Measurements from ENCODE around the genes DLG4 and ACADVL.

GRCh38 chr17:6858103-6858501, 26.6 kb upstream of the TEKT1 start:
- CAGE, long polyA plus RNA: no peak
- RRBS: no CpG with 5 or more reads among the region's 3 CpGs

- CAGE, long polyA plus RNA: no peak
- RRBS: 43% methylated on average over 2 of the region's 12 CpGs
Observed at GRCh38 chr17:7029332-7030088, 6.3 kb upstream of the SLC16A13 start.

DNA sequence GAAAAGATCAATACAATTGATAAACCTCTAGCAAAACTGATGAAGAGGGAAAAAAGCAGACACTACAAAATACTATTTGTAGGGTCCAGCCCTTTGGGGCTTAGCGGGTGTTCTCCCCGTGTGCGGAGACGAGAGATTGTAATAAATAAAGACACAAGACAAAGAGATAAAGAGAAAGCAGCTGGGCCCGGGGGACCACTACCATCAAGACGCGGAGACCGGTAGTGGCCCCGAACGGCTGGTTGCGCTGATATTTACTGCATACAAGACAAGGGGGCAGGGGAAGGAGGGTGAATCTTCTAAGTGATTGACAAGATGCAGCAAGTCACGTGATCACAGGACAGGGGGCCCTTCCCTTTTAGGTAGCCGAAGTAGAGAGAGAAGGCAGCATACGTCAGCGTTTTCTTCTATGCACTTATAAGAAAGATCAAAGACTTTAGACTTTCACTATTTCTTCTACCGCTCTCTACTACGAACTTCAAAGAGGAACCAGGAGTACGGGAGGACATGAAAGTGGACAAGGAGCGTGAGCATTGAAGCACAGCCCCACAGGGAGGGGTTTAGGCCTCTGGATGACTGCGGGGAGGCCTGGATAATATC, 11.3 kb upstream of the CLEC10A start:
- CAGE, long polyA plus RNA: no peak
- RRBS: no CpG with 5 or more reads among the region's 20 CpGs

DNA sequence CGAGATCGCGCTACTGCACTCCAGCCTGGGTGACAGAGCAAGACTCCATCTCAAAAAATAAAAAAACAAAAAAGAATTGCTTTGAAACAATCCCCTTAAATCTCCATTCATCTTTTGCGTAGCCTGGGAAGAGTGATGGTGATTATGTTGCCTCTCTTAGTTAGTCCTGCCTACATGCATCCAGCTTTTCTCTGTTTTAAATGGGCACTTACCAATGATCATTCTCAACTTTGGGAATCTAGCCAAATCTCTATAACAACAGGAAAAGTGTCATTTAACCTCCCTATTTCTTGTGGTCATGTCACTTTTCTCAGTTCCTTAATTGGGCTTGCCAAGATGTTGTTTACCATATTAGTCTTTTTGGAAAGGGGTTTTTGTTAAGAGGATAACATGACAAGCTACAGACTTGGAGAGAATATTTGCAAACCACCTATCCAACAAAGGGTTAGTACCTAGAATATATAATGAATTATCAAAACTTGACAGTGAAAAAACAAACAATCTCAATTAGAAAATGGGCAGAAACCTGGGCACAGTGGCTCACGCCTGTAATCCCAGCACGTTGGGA, 15.6 kb upstream of the CLEC10A start:
- CAGE, long polyA plus RNA: no peak
- RRBS: no CpG with 5 or more reads among the region's 6 CpGs

GRCh38 chr17:7177131-7177906, 1.9 kb downstream of the ASGR1 start:
- CAGE, long polyA plus RNA: no peak
- RRBS: no CpG with 5 or more reads among the region's 30 CpGs

DNA sequence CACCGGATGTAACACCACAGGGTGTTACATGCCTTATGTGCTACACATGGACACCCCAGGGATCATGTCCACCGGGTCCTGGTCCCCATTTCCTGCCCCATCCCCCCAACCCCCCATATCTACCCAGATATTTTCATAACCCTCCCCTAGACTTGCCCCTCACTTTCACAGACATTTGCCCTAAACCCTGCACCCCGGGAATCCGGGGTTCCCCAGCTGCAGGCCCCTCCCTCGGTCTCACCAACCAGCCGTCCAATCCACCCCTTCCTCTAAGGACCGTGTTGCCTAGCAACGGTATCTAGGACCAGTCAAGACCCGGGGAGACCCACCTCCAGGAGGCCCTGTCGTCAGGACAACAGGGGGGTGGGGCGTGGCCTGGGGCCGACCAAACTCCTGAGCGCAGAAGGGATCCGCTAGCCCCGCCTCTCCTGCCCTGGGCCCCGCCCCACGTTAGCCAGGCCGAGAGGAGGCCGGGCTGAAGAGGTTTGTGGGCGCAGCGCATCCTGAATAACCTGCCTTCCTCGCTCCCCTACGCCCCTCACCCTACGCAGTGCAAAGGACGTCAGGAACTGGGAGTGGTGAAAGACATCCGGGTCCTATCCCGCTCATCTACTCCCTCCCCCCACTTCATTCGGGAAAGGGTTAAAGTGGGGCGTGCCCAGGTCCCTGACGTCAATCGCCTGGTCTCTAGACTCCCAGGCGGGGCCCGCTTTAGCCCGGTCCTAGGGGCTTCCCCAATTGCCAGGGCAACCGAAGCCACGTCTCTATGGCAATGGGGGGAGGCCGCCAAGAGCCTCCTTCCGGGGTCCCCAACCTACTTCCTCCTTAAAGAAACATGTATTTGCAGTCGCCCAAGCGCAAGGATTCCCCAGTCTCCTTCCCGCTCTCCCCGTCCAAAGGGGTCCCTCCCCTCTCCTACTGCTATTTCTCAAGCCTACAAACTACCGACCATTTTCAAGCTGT, 12.5 kb downstream of the DLG4 start:
- CAGE, long polyA plus RNA: no peak
- RRBS: 18% methylated on average over 19 of the region's 43 CpGs

DNA sequence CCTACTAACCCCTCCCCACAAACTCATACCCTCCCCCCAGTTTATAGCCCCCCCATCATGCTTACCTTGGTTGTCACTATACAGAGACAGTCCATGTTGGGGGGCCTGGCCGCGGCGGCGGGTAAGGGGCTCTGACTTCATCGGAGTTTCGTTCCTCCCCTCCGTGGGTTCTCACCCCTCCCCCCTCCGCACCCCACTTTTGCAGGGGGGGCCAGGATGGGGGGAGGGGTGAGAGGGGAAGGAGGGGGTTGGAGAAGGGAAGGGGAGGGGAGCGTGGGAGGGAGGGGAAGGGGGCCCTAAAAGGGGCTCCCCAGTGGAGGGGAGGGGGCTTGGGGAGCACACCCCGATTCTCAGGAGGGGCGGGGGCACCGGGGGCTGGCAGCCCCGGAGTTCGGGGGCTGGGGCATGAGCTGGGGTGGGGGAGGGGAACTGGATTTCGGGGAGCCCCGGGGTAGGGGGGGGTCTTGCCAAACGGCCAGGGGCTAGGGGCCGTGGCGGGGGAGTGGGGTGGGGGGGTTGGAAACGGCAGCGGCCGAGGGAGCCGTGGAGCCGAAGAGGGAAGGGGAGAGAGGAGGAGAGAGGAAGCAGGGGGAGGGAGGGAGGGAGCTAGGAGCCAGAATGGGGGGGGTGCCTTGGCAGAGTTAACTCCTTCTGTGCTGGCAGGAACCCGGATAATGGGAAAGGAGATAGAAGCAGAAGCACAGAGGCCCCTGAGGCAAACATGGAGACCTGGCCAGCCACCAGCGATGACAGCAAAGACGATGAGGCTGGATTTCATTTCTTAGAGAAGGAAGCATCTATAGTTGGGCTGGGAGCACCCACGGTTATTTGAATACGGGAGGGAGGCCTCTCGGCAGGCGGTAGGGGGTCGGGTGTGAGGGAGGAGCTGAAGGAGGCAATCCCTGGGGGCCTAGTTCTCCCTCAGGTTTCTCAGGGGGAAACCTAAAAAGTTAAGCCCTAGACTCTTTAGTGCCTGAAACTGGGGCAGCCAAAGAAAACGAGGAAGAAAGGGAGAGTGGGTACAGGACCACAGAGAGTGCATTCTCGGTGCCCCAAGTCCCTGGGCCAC, at the start of gene DLG4:
TSS of gene DLG4 (minus strand) at position 575 of the 1,069 bp plus-strand sequence.
- CAGE, long polyA plus RNA: no peak
- RRBS: 4% methylated on average over 4 of the region's 34 CpGs

DNA sequence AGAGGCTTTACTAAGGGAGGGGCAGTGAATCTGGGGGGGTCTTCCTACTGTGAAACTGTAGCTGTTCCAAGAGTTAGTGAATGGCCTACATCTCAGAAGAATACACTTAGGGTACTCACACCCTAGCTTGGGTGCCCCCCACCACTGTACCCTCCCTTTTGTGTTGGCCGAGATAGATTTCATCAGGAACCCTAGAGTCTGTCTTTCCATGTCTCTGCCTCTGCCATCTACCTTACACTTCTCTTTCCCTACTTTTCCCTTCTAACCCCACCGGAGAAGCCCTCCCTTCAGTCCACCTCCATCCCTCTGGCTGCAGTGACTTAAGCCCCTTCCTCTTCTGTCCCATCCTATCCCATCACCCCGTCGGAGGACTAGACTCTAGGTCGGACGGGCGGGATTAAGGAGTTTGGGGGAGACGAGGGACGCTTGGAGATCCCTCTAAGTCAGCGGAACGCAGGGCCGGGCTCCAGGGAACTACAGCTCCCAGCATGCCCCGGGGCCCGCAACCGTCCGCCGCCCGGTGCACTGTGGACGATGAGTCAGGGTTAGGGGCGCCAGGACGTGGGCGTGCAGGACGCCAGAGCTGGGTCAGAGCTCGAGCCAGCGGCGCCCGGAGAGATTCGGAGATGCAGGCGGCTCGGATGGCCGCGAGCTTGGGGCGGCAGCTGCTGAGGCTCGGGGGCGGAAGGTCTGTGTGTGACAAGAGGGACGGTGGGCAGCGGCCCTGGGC, at the start of gene ACADVL:
TSS of gene ACADVL (plus strand) at position 580 of the 730 bp plus-strand sequence.
- CAGE, long polyA plus RNA: start-site peak on the plus strand centred at position 577 of the sequence, 43 bp wide, 679 and 722 reads in 2 replicates
- RRBS: 2% methylated on average over 12 of the region's 37 CpGs

DNA sequence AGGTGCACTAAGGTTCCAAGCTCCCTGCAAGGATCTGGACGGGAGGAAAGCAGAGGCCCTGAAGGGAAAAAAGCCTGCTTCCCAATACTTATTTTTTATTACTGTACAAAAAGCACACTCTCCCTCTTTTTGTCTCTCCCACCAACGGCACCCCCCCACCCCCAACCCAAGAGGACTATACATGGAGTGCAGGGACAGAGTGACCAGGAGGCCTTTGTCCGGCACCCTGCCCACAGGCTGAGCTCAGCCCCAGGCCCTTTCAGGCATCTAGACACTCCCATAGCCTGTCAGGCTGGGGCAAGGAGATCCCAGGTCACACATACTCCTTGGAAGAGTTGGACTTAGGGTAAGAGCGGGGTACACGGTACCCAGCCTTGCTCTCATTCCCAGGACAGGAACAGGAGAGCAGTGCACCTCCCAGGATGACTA, 2.2 kb downstream of the CLDN7 start:
- CAGE, long polyA plus RNA: no peak
- RRBS: no CpG with 5 or more reads among the region's 5 CpGs

- CAGE, long polyA plus RNA: no peak
- RRBS: no CpG with 5 or more reads among the region's 17 CpGs
Observed at GRCh38 chr17:7332500-7333139, 3.5 kb upstream of the NEURL4 start.

DNA sequence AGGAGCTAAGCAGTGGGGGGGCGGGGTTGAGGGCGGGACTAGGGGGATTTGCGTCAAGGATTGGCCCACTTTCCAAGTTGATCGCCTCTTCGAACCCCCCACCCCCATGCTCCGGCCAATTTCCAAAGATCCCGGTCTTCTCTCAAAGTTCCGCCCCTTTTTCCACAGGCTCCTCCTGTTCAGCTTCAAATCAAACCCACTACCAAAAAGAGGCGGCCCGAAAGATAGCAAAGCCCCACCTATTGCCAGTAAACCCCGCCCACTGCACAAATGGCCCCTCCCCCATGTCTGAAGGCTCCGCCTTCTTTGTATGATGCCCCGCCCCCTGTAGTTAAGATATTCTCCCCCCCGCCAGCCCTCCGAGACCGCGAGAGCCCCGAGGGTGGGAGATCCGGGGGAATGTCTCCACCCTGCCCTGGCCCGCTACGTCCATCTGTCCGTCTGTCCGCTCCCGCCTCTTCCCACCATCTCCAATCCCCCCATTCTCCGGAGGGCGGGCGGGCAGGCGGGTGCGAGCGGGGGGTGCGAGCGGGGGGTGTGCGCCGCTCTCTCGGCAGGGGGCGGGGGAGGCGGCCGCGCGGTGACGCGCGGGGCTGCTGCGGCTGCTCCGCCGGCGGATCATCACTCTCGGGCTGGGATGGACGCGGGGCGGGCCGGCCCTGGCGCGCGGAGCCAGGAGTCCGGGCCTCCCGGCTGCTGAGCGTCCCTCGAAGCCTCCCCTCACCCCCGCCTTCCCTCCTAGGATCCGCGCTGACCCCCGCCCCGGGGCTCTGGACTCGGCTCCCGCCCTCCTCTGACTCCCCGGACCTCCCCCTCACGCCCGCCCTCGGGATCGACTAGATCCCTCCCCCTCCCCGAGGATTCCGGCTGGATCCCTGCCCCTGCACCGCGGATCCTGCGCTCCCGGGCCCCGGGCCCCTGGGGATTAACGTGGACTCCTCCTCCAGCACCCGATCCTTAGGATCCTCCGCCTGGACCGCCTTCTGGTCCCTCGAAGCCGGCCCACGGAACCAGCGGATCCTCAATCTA, 709 bp upstream of the TMEM256 start:
- CAGE, long polyA plus RNA: no peak
- RRBS: 2% methylated on average over 42 of the region's 86 CpGs

GRCh38 chr17:7435581-7436339, 525 bp downstream of the TMEM102 start:
- CAGE, long polyA plus RNA: no peak
- RRBS: 11% methylated on average over 24 of the region's 43 CpGs

GRCh38 chr17:7436868-7437444, 1.7 kb downstream of the TMEM102 start:
- CAGE, long polyA plus RNA: no peak
- RRBS: 8% methylated on average over 9 of the region's 71 CpGs

GRCh38 chr17:7437445-7437643, 2.0 kb upstream of the FGF11 start:
- CAGE, long polyA plus RNA: no peak
- RRBS: no CpG with 5 or more reads among the region's 11 CpGs

- CAGE, long polyA plus RNA: no peak
- RRBS: 91% methylated on average over 9 of the region's 18 CpGs
Observed at GRCh38 chr17:7462179-7462639, 17.2 kb downstream of the ZBTB4 start.

DNA sequence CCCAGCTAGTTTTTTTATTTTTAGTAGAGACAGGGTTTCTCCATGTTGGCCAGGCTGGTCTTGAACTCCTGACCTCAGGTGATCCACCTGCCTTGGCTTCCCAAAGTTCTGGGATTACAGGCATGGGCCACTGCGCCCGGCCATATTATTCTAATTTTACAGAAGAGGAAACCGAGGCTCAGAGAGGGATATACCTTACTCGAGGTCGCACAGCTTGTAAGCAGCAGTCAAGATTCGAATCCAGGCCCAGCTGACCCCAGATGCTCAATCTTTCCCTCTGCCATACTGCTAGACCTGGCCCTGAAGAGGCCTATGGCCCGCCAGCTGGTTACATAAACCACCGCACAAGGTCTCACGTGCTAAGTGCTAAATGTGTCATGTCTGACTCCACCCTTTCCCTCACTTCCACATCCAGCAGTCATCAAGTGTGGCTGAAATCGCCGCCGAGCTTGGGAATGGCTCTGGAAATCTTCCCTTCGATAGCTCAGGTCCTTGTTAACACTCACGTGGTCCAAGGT, 3.8 kb downstream of the ZBTB4 start:
- CAGE, long polyA plus RNA: no peak
- RRBS: no CpG with 5 or more reads among the region's 14 CpGs

GRCh38 chr17:7477209-7477777, 2.1 kb downstream of the ZBTB4 start:
- CAGE, long polyA plus RNA: no peak
- RRBS: 44% methylated on average over 4 of the region's 15 CpGs

GRCh38 chr17:7478590-7478874, 899 bp downstream of the ZBTB4 start:
- CAGE, long polyA plus RNA: no peak
- RRBS: no CpG with 5 or more reads among the region's 4 CpGs

- CAGE, long polyA plus RNA: no peak
- RRBS: 2% methylated on average over 3 of the region's 25 CpGs
Observed at GRCh38 chr17:7484893-7485483, 3.7 kb downstream of the SLC35G6 start.

DNA sequence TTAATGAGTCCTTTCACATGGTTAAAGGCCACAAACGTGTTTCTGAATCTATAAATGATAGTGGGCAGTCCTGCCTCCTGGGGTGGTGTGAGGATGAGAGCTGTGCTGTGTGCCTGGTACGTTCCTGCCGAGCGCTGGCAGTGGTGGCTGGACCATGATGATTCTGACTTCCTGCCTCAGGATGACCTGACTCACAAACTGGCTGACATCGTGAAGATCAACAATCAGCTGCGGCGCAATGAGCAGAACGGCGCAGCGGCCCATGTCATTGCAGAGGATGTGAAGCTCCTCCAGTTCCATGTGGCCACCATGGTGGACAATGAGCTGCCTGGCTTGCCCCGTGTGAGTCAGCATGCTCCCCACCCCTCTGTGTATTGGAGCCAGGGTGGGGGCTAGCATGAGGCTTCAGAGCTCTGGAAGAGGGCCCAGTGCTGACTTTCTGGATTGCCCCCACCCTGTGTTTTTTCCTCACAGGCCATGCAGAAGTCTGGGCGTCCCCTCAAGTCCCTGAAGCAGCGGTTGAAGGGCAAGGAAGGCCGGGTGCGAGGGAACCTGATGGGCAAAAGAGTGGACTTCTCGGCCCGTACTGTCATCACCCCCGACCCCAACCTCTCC, 16.0 kb downstream of the SLC35G6 start:
- CAGE, long polyA plus RNA: no peak
- RRBS: no CpG with 5 or more reads among the region's 18 CpGs